Heart (tissue), 3 donors: ENCODE measurements around a stretch of chr2.

GRCh38 chr2:191617360-191618055, 60.4 kb upstream of the NABP1 start:
- RAMPAGE, long total RNA, 2 experiments = no peak in any of the 2 experiments

GRCh38 chr2:191656488-191656820, 21.5 kb upstream of the NABP1 start:
- RAMPAGE, long total RNA, 2 experiments = no peak in any of the 2 experiments

- RAMPAGE, long total RNA, 2 experiments = no peak in any of the 2 experiments
Measured at GRCh38 chr2:191835866-191836549, 10.9 kb downstream of the CAVIN2 start.

DNA sequence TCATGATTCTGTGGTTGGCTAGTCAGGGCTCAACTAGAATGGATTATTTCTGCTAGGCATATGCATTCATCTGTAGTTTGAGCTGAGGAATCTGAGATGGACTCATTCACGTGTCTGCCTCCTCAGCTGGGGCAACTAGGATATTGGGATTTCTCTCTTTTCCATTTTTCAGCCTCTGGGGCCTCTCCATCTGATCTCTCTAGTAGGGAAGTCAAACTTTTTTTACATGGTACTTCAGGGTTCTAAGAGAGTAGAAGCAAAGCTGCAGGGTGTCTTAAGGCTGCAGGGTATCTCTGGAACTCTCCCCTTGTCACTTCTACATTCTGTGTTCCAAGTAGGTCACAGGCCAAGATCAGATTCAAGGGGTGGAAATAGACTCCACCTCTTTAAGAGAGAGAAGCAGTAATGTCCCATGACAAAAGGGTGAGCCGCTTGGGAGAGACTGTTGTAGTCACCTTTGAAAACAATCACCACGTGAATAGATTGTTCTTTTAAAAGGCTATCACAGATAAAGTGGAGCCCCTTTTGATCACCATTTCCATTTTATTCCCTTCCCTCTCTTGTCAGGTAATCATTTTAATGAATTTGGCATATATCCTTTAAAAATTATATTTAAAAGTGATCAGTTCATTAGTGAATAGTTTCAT, 2.5 kb upstream of the CAVIN2 start:
- RAMPAGE, long total RNA, 2 experiments = no peak in any of the 2 experiments

DNA sequence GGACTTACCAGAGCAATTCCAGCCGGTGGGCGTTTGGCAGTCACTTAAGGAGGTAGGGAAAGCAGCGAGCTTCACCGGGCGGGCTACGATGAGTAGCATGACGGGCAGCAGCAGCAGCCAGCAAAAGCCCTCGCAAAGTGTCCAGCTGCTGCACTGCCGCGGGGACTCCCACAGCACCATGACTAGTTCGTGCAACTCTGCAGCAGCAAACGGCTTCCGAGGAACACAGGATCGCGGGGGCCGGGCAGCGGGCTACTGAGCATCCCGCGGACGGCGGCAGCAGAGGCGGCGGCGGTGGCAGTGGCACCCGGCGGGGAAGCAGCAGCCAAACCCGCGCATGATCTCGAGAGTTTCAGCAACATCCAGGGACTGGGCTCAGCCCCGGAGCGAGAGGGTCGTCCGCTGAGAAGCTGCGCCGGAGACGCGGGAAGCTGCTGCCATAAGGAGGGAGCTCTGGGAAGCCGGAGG, 354 bp downstream of the TMEFF2 start:
- RAMPAGE, long total RNA, 2 experiments = no peak in any of the 2 experiments

DNA sequence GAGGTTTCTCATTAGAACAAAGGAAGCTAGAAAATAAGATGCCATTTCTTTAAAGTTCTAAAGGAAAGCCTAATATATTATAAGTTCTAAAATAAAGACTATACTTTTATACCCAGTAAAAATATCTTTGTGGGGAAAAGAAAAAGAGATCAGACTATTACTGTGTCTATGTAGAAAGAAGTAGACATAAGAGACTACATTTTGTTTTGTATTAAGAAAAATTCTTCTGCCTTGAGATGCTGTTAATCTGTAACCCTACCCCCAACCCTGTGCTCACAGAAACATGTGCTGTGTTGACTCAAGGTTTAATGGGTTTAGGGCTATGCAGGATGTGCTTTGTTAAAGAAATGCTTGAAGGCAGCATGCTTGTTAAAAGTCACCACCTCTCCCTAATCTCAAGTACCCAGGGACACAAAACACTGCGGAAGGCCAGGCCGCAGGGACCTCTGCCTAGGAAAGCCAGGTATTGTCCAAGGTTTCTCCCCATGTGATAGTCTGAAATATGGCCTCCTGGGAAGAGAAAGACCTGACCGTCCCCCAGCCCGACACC, 947.6 kb upstream of the TMEFF2 start:
- RAMPAGE, long total RNA, 2 experiments = no peak in any of the 2 experiments

GRCh38 chr2:195560486-195560821, 96.6 kb upstream of the SLC39A10 start:
- RAMPAGE, long total RNA, 2 experiments = no peak in any of the 2 experiments

GRCh38 chr2:195575763-195576596, 81.0 kb upstream of the SLC39A10 start:
- RAMPAGE, long total RNA, 2 experiments = no peak in any of the 2 experiments

DNA sequence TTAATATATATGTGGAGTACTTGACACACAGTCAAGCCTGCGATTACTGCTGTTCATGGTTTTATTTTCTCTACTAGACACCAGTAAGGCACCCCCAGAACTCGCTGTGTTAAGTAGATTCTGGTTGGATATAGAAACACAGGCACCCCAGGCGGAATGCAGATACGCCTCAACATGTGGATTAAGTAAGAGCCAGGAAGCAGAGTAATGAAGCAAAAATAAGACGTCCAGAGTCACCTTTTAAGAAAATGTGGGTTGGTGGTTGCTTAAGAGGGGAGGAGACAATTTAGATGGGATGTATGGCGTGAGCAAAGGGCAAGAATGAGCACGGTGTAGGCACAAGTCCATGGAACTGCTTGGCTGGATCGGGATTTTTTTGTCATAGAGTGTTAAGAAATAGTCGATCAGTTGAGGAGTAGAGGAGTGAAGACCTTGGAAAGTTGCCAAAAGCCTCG, 945 bp upstream of the SLC39A10 start:
- RAMPAGE, long total RNA, 2 experiments = no peak in any of the 2 experiments

DNA sequence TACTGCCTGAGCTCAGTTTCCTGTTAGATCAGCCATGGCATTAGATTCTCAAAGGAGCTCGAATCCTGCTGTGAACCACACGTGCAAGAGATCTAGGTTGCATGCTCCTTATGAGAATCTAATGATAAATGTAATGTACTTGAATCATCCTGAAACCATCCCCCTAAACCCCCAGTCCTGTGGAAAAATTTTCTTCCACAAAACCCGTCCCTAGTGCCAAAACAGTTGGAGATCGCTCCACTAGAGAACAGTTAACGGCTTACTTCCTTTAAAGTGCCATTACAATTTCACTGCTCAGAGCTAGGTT, 37.1 kb downstream of the STK17B start:
- RAMPAGE, long total RNA, 2 experiments = no peak in any of the 2 experiments

DNA sequence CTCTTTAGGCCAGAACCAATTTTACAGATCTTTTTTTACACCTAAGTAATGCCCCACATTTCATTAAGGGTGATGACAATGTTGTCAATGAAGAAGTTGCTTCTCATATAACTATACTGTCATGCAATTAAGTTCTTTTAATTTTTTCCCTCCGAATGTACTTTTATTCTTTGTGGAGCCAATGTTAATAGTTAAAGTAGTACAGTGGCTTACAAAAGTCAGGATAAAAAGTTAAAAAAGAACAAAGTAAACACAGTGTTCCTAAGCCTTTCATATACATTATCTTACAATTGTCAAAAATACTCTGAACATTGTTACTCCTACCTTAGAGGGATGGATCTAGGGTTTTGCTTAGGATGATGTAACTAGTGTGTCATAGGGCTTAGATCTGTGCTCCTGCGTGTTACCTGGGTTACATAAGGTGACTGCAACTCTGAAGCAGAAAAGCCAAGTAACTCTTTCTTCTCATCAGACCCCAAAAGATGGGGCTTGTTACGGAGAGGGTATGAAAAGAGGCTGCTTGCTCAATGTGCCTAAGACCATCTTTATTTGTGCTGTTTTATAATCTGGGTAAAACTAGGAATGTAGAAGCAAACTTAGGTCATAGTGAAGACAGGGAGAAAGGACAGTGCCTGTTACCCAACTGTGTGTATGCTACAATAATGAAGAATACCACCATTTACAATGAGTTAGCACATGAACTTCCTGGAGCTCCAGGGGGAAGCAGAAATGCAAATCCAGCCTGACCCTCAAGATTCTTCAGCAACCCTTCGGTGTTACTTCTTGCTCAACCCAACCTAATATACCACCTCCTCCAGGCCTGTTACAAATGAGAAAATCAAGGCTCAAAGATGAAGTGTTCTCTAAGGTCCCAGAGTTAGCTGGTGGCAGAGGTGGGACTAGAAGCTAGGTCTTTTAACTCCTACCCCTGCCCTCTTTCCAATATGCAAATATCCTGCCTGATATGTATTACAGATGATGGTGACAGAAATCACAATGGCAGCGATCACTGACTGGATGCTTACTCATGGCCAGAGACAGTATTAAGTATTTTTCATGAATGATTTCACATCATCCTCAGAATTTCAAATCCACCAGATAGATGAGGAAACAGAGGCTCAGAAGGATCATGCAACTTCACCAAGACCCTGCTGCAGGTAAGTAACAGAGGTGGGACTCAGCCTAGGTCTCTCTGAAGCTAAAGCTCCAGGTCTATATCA, 42.1 kb upstream of the STK17B start:
- RAMPAGE, long total RNA, 2 experiments = no peak in any of the 2 experiments

- RAMPAGE, long total RNA, 2 experiments = no peak in any of the 2 experiments
Measured at GRCh38 chr2:196268586-196269086, 97.3 kb upstream of the STK17B start.

DNA sequence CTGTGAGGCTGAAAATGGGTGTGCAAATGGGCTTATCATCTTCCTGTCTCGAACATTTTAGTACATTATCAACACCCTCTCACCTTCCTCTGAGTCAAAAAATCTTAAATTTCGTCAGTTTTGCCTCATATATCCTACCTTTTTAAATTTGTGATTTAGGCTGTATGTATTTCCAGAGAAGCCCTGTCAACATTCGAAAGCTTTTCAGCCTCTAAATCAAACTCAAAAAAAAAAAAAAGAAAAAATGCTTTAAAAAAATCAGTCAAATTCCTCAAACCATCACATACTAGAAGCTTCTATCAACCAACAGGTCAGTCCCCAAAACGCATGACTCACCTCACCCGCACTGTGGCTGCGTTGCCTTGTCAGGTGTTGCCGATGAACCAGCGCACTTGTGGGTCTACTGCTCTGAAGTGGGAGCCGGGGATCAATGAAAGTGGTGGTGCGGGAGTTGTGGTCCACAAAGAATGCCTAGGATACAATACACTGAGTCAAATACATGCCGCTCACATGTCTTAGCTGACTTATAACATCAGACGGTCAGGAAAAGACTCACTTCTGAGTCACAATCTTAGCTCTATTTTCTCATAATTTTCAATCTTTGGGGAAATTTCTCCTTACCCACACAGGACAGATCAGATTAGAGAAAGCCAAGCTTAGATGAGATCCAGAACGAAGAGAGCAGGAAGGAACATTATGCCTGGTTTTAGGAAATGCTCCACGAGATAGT, 107.0 kb upstream of the STK17B start:
- RAMPAGE, long total RNA, 2 experiments = no peak in any of the 2 experiments

GRCh38 chr2:197323263-197323844, 12.8 kb upstream of the ANKRD44 start:
- RAMPAGE, long total RNA, 2 experiments = no peak in any of the 2 experiments

DNA sequence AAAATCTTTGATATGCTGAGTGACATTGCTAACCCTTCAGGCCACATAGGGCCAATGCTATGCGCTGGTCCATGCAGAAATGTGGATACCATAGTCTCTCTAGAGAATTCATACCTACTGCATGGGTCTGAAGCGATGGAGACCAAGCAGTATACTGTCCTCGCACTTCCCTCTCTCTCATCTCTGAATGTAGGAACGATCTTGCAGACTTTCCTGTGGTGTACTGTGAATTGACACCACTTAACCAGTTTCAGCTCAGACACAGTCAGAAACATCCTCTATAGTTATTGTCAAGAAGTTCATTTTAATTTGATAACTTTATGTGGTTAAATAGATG, 17.9 kb upstream of the ANKRD44 start:
- RAMPAGE, long total RNA, 2 experiments = no peak in any of the 2 experiments

DNA sequence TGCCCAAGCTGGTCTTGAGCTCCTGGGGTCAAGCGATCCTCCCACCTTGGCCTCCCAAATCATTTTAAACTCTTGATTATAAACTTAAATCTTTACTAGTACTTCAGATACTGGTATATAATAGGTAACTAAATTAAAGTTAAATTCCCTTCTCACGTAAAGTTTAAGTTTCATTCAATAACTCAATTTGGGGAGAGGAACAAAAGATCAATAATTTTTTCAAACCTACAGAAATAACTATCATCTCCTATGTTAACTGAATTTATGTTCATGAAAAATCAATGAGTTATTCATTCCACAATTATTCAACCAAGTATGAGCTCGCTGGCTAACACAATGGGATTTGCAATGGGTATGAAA, 40.6 kb downstream of the SF3B1 start:
- RAMPAGE, long total RNA, 2 experiments = no peak in any of the 2 experiments

DNA sequence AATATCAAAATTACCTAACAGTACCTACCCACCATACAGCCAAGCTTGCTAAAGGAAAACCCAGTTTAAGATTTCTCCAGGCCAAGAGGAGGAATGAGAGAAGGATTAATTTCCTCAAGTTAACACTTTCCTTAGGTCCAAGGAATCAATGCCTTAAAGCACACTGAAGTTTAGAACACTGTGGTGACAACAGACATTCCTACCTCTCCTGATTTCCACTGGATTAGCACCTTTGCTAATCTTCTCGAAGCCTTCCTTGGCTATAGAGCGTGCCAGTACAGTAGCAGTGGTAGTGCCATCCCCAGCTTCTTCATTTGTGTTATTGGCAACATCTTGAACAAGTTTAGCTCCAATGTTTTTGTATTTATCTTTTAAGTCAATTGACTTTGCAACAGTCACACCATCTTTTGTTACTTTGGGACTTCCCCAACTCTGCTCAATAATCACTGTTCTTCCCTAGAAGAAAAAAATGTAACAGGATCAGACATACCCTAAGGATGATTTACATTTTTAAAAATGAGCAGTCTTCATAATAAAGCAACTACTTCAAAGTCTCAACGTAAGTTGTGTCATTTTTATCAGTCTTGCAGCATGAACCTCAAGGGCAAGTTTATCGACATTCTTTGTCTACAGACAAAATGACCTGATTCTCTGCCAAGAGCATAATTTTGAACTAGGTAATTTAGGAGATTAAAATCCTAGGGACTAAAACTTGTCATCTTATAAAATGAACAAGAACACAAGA, 2.5 kb downstream of the HSPD1 start:
- RAMPAGE, long total RNA, 2 experiments = no peak in any of the 2 experiments

DNA sequence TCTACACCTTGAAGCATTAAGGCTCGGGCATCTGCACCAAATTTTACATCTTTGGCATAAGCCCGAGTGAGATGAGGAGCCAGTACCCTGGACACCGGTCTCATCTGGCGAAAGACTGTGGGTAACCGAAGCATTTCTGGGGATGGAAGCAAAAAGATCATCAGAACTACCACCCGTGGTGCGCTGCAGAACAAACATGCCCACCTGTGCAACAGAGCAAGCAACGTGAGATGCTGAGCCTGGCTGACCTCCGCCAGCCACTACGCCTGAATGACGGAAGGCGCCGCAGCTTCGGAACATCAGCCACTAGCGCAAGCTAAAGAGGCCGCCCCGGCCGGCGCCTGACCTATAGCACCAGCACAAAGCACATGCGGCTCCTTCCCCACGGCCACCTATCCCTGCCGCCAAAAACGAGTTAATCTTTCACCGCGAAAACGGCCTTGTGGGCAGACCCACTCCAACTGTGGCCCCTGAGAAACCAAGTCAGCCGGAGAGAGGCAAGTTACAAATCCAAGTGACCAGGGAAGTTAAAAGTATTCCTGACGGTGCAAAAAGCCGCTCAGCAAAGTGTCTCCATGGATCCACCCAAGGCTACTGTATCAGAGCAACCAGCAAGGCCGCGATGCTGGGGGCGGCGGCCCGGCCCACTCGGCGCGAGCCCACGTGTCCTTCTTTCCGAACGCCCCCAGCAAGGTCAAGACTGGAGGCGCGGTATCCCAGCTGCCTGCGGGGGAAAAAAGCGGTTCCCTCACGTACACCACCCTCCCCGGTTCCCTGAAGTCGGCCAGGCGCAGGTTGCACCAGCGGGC, 721 bp downstream of the HSPD1 start:
- RAMPAGE, long total RNA, 2 experiments = no peak in any of the 2 experiments

DNA sequence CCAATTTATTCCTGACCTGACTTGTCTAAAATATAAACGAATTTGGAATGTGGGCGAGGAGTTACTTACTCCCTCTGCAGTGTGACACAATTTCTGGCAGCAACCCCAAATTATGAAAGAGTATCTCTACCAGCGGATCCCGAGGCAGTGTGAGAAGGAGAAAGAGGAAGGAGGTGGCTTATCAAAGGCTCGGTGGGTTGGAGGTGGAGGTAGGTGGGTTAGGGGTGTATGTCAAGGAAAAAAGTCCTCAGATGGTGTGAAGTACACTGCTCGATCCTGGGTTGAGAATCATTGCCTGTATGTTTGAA, 76.1 kb downstream of the RFTN2 start:
- RAMPAGE, long total RNA, 2 experiments = no peak in any of the 2 experiments

DNA sequence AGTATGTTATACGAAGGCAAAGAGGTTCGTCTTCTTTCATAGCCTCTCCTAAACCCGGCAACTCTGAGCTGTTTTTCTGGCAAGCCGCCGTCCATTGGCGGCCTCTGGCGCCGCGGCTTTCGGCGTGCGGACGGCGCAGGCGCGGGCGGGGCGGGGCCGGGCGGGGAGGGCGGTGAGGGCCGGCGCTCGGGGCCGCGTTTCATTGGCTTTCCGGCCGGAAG, 156 bp upstream of the MARS2 start:
- RAMPAGE, long total RNA, 2 experiments = no peak in any of the 2 experiments